ENCODE data around the genes P2RY2 and FAM168A.

- PRO-cap: no peak
Observed at GRCh38 chr11:73201074-73202140, 16.7 kb upstream of the P2RY2 start.

GRCh38 chr11:73218045-73219310 lies at the start of gene P2RY2:
Gene P2RY2, plus strand, starts transcription at chr11:73218281.
- PRO-cap: bidirectional peak, plus-strand start at chr11:73218282, minus-strand start at chr11:73218207; bidirectional peak, plus-strand start at chr11:73218564, minus-strand start at chr11:73218424

GRCh38 chr11:73240215-73240739 lies 22.2 kb downstream of the P2RY2 start:
- PRO-cap: no peak

DNA sequence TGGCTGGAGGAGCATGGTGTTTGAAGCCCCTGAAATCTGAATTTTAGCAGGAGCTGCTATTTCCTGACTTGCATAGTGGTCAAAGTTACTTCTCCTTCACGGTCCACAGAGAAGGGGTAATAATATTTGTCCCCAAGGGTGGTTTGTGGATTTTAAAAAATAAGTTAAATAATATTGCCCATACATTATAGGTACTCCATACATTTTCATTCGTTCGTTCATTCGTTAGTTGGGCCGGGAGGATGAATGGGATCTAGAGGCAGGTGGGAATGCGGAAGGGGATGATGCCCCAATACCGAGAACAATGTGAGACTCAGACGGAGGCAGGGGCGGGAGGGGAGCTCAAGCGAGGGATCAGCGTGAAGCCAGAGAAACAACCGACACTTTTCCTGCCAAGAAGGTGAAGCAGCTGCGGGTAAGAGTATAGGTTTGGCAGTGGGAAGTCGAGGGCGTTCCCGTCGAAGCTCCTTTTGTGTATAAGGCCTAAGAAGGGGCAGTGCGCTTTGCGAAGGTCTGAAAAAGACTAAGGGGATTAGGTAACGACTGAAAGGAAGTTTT lies 1.2 kb upstream of the ARHGEF17 start:
- PRO-cap: no peak

- PRO-cap: no peak
Observed at GRCh38 chr11:73324863-73325611, 17.0 kb downstream of the ARHGEF17 start.

GRCh38 chr11:73377470-73378023 lies 1.3 kb downstream of the RELT start:
- PRO-cap: no peak

GRCh38 chr11:73398127-73399006 lies 22.2 kb downstream of the RELT start:
- PRO-cap: no peak

DNA sequence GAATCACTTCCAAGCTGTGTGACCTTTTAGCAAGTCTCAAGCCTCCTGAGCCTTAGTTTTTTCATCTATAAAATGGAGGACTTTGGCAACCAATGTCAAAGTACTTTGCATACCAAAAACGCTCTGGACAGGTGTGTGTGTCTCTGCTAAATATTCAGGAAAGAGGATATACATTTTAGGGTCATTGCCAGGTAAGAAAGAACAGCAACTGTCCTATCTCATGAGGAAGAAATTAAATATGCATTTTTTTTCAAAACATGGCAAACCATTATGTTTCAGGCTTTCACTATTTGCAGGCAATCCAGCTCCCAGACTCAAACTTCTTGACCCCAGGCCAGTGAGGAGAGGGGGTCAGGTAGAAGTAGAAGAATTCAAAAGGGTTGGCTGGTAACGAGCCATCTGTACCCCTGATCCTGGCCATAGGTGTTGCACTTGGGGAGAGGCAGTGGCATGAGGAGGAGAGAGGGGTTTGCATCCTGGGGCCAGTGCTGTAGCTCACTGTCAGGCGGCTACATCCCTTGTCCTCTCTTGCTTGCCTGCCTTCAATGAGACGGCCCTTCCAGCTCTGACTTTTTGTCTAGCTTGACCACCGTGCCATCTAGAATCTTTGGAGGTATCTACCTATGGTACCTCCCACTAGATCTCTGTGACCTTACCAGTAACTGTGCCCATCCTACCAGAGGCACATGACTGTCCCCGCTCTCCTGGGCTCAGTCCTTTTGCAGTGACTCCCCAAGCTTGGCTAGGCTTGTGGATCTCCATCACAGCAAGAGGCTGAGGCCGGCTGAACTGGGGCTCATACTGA lies 27.0 kb downstream of the RELT start:
- PRO-cap: no peak

GRCh38 chr11:73461829-73462046 lies 85.5 kb downstream of the RELT start:
- PRO-cap: no peak

- PRO-cap: no peak
Observed at GRCh38 chr11:73494203-73494627, 103.7 kb downstream of the FAM168A start.

GRCh38 chr11:73597346-73598427 lies at the start of gene FAM168A:
Gene FAM168A, minus strand, starts transcription at chr11:73598112.
- PRO-cap: unidirectional peak, plus-strand start at chr11:73597942; bidirectional peak, plus-strand start at chr11:73598315, minus-strand start at chr11:73598088

- PRO-cap: no peak
Observed at GRCh38 chr11:73625728-73626180, 20.6 kb upstream of the PLEKHB1 start.

DNA sequence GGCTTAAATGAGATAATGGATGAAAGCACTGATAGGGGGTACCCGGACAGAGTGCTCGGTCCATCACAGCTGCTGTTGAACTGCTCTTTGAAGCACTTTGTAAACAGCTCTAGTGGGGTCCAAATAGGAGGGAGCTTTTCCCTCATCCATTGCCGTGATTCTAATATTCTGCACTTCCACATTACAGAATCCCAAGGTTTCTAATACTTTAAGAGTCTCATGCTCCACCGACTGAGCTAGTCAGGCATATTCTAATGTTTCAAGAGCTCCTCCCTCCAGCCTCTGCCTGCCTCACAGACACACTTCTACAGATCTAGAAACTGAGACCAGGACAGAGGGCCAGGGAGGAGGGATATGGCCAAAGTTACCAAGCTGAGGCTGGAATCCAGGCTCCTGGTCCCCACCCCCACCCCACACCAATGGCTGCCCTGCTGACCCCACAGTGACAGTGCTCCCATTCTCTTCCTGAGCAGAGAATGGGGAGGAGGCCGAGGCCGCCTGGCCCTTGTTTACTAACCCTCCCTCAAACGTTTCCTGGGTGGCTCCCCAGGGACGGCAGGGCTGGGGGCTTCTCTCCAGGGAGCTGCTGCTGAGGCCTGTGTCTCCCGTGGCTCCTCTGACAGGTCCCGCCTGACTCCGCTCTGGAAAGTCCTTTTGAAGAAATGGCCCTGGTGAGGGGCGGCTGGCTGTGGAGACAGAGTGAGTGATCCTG lies 2.2 kb downstream of the PLEKHB1 start:
- PRO-cap: no peak

DNA sequence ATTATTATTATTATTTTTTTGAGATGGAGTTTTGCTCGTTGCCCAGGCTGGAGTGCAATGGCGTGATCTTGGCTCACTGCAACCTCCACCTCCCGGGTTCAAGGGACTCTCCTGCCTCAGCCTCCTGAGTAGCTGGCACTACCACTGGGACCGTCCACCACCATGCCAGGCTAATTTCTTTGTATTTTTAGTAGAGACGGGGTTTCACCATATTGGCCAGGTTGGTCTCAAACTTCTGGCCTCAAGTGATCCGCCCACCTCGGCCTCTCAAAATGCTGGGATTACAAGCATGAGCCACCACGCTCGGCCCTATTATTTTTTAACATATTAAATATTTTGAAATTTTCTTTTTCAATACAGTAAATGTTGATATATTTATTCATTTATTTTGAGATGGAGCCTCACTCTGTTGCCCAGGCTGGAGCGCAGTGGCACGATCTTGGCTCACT lies 5.9 kb downstream of the RAB6A start:
- PRO-cap: no peak

GRCh38 chr11:73778821-73780178 lies 8.4 kb upstream of the MRPL48 start:
- PRO-cap: unidirectional peak, plus-strand start at chr11:73779279; bidirectional peak, plus-strand start at chr11:73779652, minus-strand start at chr11:73779454

- PRO-cap: no peak
Observed at GRCh38 chr11:74141202-74141722, 29.5 kb downstream of the C2CD3 start.

DNA sequence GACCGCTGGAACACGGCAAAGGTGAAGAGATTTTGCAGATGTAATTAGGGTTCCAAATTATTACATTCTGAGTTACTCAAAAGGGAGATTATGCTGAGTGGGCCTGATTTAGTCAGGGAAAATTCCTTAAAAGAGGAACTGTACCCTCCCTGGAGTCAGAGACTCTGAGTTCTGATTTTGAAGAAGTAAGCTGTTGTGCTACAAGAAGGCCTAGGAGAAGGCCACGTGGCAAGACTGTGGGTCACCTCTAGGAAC lies 45.4 kb downstream of the CHRDL2 start:
- PRO-cap: unidirectional peak, minus-strand start at position 166 of the sequence

GRCh38 chr11:74783543-74784082 lies 35.0 kb downstream of the RNF169 start:
- PRO-cap: no peak

GRCh38 chr11:74789468-74789902 lies 40.8 kb downstream of the RNF169 start:
- PRO-cap: no peak

- PRO-cap: no peak
Observed at GRCh38 chr11:75100029-75100810, 50.7 kb upstream of the SLCO2B1 start.